AG09319 (cell line): ENCODE measurements around the gene PELI2.

GRCh38 chr14:54652877-54653371, 86.0 kb downstream of the SAMD4A start:
- RRBS = no CpG with 5 or more reads among the region's 8 CpGs

DNA sequence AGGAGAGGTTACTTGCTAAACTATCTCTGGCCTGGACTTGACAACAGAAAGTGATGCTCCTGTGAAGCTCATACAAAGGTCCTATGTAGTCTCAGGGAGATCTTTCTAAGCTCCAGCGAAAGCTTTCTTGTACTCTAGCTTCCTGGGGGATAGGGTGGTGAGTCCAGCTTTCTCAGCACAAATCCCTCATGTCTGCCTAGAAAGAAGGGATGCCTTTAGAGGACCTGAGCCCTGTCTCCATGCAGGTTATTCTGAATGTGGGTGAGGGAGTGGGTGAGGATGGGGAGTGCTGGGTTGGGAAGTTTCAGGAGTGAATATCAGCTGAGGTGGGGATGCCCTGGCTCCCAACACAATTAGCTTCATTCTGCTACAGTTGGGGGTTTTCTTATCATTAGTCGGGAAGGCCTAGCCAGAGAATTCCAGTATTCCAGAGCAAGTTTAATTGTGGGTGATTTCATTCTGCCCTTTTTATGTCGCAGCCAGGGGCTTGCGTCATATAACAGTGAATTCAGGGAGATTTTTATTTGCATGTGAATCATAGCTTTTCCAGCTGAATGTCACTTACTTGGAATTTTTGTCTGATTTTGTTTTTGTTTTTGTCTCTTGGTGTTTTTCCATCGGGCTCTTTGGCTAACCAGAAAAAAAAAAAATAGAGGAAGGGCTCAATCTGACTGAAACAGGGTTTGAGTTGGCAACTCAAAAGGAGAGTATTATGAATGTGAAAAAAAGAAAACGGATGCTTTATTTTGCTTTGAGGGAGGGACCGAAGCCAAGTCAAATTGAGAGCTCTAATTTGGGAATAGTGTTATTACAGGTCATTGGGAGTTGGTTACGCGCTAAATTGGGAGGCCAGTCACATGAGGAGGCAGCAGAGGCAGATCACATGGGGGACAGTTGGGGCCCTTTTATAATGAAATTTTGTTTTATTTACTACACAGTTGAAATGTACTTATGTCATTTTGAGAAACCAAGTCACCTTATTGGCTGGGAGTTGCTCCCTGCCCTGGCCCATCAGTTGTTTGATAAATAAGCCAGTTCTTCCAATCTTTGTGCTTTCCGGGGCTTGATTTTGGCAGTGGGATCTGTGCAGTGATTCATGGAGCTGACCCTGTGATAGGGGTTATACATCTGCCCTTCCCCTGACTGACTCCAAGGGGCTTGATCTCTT, 119.4 kb downstream of the SAMD4A start:
- RRBS = no CpG with 5 or more reads among the region's 10 CpGs

DNA sequence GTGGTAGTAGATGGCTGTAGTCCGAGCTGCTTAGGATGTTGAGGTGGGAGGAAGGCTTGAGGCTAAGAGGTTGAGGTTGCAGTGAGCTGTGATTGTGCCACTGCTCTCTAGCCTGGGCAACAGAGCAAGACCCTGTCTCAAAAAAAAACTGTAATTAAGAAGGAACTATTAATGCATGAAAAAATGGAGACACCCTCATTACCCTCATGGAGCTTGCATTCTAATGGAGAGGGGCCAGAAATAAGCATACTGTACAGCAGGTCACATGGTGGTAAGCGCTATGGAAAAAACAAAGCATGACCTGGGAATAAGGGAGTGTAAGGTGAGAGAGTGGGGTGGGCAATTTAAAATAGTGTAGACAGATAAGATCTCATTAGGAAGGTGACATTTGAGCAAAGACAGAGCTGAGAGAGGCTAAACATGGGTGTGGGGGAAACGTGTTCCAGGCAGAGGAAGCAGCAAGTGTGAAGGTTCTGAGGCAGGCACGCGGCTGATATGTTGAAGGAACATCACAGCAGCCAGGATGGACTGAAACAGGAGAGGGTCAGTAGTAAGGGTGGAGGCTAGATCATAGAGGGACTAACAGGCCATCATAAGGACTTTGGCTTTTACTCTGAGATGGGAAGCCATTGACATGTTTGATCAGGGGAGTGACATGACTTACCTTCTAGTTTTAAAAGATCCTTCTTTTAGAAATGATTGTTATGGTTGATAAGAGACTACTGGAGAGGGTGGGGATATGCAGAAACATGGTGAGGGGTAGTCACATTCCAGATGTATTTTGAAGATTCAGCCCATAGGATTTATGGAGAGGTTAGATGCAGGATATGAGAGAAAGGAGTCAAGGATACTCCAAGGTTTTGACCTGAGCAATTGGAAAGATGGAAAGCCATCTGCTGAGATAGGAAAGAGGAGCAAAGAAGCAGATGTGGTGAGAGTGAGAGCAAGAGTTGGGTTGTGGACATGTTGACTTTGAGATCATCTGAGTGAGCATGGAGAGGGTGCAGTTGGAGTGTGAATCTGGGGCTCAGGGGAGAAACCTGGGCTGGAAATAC, 126.9 kb downstream of the SAMD4A start:
- RRBS = no CpG with 5 or more reads among the region's 5 CpGs

DNA sequence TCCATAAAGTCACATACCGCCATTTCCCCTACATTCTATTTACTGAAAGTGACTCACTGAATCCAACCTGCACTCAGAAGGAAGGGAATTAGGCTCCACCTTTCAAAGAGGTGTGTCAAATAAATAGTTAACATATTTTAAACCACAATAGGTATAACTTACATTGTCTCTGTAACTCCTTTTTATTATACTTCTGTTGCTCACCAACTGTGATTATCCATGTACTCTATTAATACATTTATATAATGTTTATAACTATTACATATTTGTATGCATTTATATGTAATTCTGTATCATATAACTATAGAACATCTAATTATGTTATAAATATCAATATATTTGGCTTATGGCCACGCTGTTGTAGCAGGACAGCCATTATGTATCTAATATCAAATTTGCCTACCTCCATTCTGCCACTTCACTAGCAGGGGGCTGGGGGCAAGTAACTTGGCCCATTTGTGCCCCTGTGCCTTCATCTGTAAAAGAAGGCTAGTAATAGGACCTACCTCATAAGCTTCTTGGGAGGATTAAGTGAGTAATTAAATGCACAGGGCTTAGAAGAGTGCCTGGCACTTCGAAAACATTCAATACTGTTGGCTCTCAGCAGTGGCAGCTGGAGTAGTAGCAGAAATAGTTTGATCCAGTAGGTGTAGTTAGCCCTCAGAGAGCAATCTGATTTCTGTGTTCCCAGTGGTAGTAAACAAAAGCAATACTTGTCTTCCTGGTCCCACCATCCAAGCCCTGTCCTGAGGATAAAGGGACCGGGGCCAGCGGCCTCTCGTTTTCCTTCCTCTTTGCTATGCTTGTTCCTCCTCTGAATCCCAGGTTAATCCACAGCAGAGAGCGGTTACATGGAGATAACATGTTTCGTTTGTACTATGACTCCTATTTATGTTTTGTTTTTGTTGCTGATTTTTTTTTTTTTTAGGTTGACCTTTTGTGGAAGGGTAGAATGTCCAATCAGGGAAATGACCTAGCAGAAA, 131.4 kb downstream of the SAMD4A start:
- RRBS = no CpG with 5 or more reads among the region's 8 CpGs

DNA sequence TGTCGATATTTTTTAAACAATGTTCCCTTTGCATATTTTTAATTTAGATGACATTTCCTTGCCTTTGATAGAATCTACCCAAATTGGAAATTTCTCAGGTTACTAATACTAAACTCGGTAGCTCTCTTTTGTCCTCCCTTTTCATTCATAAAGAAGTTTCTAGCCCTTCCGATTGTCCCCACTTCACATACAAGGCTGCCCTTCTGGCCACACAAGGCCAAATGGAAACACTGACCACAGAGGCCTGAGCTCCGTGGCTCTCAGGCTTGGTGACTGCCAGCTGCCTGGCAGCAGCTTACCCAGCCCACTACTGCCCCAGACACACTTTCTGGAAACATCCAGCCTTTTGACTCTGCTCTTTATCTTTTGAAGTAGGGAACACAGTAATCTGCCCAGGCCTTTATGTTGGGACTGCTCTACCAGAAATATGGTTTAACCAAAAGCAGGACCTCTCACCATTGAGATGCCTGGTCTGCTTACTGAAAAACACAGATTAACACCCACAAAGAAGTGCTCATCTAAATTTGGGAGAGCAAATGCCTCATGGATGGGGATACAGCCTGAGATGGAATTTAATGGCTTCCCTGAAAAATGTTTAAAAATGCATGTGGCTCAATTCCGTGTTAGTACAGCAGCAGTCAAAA, 167.1 kb downstream of the GCH1 start:
- RRBS = no CpG with 5 or more reads among the region's 5 CpGs

GRCh38 chr14:54784725-54785104, 117.9 kb downstream of the GCH1 start:
- RRBS = no CpG with 5 or more reads among the region's 2 CpGs

- RRBS = no CpG with 5 or more reads among the region's 2 CpGs
These were observed 14.1 kb downstream of the MAPK1IP1L start for GRCh38 chr14:55065337-55066245.

- RRBS = no CpG with 5 or more reads among the region's 7 CpGs
These were observed 25.7 kb downstream of the MAPK1IP1L start for GRCh38 chr14:55077025-55077606.

- RRBS = no CpG with 5 or more reads among the region's 13 CpGs
These were observed 12.6 kb upstream of the LGALS3 start for GRCh38 chr14:55116151-55117080.

- RRBS = no CpG with 5 or more reads among the region's 3 CpGs
These were observed 1.6 kb downstream of the FBXO34 start for GRCh38 chr14:55272827-55273220.

DNA sequence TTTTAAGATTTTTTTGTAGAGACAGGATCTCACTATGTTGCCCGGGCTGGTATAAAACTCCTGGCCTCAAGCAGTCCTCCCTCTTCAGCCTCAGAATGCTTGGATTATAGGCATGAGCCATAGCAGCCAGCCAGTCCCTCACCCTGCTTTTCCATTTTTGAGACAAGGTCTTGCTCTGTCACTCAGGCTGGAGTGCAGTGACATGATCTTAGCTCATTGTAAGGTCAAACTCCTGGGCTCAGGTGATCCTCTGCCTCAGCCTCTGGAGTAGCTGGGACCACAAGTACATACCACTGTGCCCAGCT, 33.1 kb downstream of the FBXO34 start:
- RRBS = no CpG with 5 or more reads among the region's 1 CpG

GRCh38 chr14:55446749-55447403, 6.5 kb upstream of the TBPL2 start:
- RRBS = no CpG with 5 or more reads among the region's 4 CpGs

- RRBS = no CpG with 5 or more reads among the region's 6 CpGs
These were observed 47.8 kb downstream of the KTN1 start for GRCh38 chr14:55627625-55628358.

GRCh38 chr14:55686146-55687096, 106.4 kb downstream of the KTN1 start:
- RRBS = no CpG with 5 or more reads among the region's 11 CpGs

- RRBS = no CpG with 5 or more reads among the region's 8 CpGs
These were observed 200.2 kb downstream of the KTN1 start for GRCh38 chr14:55780070-55780841.

DNA sequence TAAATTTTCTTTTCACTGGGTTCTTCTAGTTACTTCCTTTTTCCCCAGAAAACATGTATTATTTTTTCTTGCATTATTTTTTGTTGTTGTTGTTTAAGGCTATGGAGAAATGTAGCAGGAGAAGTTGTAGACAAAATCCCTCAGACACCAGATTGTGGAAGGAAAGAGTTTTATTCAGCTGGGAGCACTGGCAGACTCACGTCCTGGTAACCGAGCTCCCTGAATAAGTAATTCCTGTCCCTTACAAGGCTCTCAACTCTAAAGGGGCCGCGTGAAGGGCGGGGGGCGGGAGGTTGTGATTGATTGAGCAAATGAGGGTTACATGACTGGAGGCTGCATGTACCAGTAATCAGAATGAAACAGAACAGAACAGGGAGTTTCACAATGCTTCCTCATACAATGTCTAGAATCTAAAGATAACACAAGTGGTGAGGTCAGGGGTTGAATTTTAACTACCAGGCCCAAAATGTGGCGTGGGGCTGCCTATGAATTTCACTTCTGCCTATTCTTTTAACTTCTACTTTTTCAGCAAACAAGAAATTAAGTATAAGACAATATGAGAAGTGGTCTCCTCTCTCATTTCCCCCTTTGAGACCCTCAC, 239.5 kb downstream of the KTN1 start:
- RRBS = no CpG with 5 or more reads among the region's 7 CpGs

DNA sequence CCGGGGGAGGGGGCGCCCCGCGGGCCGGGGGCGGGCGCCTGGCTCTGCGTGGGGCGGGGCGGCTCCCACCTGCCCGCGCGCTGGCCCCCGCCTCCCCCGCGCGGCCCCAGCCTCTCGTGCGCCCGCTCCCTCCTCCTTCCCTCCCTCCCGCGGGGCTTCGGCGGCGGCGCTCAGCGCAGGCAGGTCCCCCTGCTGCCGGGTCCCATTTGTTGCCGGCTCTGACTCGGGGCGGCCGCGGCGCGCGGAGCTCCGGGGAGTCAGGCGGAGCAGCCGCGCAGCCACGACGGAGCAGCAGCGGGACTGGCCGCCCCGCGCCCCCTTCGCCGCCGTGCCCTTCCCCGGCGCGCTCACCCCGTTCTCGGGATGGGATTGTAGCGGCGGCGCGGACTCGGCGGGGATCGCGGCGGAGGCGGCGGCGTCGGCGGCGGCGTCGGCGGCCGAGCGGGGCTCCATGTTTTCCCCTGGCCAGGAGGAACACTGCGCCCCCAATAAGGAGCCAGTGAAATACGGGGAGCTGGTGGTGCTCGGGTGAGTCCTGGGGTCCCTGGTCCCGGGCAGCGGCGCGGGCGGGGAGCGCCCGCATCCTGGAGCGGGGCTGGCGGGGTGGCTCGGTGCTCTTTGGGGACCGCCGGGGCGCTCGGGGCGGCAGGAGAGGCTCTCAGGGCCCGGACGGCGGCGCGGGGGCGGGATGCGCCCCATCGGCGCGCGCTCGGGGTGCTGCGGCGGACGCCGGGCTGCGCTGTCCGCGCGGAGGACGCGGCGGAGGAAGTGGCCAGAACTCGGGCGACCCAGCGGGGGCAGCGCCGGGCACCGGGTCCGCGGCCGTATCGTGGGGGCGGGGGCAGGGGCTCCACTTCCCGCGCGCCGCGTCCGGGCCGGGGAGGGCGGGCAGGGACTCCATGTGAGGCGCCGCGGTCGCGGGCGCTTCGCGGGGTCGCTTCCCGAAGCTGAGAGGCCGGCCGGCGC, at the start of gene PELI2:
Gene PELI2 (plus strand): TSS at position 202 of the 966 bp plus-strand sequence.
- RRBS = 1% methylated on average over 76 of the region's 147 CpGs

GRCh38 chr14:56119601-56120085, 1.4 kb downstream of the PELI2 start:
- RRBS = no CpG with 5 or more reads among the region's 9 CpGs

DNA sequence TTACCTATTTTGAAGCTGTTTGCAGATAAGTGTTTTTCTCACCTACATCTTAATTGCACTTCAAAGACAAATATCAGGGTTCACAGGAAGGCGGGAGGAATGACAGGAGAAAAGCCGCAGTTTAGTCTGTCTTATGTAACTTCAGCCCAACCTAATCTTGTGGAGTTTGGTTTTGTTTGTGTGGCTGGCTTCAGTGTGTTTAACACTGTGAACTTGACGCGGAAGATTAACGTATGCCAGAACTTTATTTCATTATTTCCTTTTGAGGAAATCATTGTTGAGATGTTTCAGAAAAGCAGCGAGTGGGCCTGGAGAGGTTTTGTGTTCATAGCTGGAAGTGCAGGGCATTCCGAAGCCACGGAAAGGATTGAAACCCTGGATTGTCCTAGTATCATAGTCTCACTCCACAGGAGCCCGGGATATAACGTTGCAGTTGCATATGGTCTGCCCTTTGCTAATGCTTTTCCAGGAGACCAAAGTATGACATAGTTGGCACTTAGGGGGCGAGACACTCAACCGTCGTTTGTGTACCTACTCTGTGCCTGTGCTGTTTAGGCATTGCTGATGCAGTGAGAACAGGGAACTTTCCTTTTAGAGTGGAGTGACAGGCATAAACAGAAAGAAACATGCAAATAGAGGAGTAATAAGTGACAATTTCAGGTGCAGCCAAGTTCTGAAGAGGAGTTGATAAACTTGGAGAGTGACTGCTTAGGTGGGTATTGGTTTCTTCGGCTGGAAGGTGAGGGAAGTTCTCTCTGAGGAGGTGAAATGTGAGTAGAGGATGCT, 2.1 kb downstream of the PELI2 start:
- RRBS = no CpG with 5 or more reads among the region's 14 CpGs

GRCh38 chr14:56134837-56135474, 16.7 kb downstream of the PELI2 start:
- RRBS = no CpG with 5 or more reads among the region's 7 CpGs